Body of pancreas (tissue), 2 donors: ENCODE results near the genes OR6X1, OR10S1, OR10D3, OR8B8, TBRG1 and SLC37A2.

DNA sequence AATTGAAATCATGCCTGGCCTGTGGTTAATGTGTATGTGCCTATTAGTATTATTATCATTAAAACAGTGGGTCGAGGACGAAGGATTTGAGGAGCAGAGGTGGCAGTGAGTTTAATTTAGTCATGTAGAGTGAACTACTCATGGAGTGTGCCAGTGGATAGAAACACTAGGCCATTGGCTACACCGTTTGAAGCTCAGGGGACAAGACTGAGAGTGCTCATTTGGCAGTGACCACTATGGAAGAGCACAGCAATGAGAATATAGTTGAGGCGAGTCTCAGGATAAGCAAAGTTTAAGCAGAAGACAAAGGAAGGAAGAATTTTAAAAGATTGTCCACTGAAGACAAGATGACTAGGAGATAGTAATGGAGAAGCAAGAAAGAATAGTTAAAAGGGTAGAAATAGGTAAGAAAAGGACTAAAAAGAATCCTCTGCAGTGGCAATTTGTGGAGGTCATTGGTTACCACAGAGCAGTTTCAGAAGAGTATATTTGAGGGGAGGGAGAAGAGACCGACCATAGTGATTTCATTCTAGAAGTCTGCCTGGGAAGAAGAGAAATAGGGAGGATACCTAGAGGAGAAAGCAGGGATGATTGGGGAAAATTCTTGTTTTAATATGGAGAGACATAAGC, 59.2 kb downstream of the GRAMD1B start:
- PRO-cap: no peak
- RAMPAGE, long total RNA, 2 experiments: no peak in any of the 2 experiments

- PRO-cap: no peak
- RAMPAGE, long total RNA, 2 experiments: no peak in any of the 2 experiments
These were observed 41.2 kb downstream of the SCN3B start for GRCh38 chr11:123613059-123613868.

DNA sequence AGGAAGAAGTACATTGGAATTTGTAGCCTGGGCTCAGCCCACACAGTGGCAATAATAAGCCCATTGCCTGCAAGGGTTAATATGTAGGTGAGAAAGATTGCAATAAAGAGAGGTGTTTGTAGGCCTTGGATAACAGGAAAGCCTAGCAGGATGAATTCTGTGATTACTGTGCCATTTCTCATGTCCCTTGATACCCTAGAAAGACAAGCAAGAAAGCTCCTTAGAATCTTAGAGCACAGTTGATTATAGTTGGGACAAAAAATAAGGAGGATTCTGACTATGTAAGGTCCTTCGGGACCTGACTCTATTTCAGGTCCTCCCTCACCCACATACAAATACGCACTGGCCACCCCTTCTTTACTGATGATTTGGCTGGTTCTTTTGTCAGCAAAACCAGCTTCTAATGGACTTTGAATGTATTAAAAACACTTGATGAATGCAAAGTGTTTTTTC, at the start of gene OR6X1:
Gene OR6X1 (minus strand): TSS at position 182 of the 453 bp plus-strand sequence.
- PRO-cap: no peak
- RAMPAGE, long total RNA, 2 experiments: no peak in any of the 2 experiments

GRCh38 chr11:123977533-123977960, at the start of gene OR10S1:
OR10S1 (minus strand) TSS chr11:123977781.
- PRO-cap: no peak
- RAMPAGE, long total RNA, 2 experiments: no peak in any of the 2 experiments

DNA sequence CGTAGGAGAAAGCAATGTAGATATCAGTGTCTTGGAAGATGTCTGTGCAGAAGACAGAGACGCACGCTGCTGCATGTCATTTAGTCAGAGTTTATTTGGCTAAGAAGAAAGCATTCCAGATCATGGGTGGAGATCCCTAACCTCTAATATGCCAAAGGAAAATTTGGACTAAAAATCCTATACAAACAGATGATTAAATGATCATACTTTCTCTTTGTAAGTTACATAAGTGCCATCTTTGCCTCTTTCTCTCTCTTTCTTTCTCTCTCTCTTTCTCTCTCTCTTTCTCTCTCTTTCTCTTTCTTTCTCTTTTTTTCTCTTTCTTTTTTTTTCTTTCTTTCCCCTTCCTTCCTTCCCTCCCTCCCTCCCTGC, at the start of gene OR10D3:
Gene OR10D3 (plus strand): TSS at position 178 of the 372 bp plus-strand sequence.
- PRO-cap: no peak
- RAMPAGE, long total RNA, 2 experiments: no peak in any of the 2 experiments

DNA sequence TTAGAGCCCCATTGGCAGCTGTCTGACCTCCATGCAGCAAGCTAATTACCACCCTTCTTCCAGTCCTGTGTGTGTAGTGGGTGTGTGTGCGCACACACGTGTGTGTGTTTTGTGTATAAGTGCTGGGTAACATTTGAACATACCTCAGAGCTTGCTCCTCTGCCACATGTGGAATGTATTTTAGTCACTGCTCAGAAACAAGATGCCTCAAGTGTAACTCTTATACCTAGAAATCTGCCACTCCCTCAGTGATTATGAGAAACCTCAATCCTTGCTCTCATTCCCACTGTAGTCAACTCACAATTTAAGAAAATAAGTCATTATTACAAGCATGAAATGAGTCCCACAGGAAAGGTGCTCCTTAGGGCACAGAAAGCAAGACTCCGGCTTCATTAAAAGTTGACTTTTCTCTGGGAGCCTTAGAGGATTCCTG, at the start of gene OR8B8:
Gene OR8B8 (minus strand): TSS at position 264 of the 433 bp plus-strand sequence.
- PRO-cap: no peak
- RAMPAGE, long total RNA, 2 experiments: no peak in any of the 2 experiments

- PRO-cap: no peak
- RAMPAGE, long total RNA, 2 experiments: no peak in any of the 2 experiments
These were observed 6.9 kb downstream of the OR8B12 start for GRCh38 chr11:124536457-124537046.

GRCh38 chr11:124622586-124623543, at the start of gene TBRG1:
TBRG1 (plus strand) TSS chr11:124622864.
- PRO-cap: bidirectional peak, plus-strand start at chr11:124622875, minus-strand start at chr11:124622776; unidirectional peak, minus-strand start at chr11:124623134
- RAMPAGE, long total RNA, 2 experiments: start-site peak on the plus strand in 1 of 2 experiments, at chr11:124622853-124622881 at its widest, 126 reads per replicate

- PRO-cap: no peak
- RAMPAGE, long total RNA, 2 experiments: no peak in any of the 2 experiments
These were observed 2.8 kb downstream of the SIAE start for GRCh38 chr11:124670728-124671244.

- PRO-cap: no peak
- RAMPAGE, long total RNA, 2 experiments: no peak in any of the 2 experiments
These were observed 21.7 kb upstream of the NRGN start for GRCh38 chr11:124717721-124718736.

DNA sequence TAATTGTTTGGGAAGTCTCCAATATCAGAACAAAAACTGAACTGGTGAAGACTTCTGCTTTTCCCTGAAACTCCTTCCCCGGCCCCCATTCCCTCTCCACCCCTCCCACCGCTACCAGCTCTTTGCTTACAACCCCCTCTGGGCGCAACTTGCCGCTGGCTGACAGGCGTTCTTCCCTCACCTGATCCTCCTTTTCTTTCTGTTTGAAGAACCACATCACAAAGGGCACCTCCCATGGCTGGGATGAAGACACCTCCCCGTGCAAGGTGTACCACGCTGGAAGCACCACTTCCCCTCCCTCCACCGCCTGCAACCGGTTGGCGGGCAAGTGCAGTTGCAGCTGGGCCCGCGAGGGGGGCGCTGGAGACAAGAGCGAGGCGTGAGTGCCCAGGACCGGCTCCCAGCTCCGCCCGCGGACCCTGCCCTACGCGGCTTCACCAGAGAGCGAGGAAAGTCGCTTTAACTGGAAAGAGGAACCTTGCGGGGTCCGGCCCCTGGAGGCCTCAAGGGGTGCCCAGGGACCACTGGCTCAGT, 3.9 kb downstream of the ESAM start:
- PRO-cap: no peak
- RAMPAGE, long total RNA, 2 experiments: no peak in any of the 2 experiments

- PRO-cap: no peak
- RAMPAGE, long total RNA, 2 experiments: no peak in any of the 2 experiments
These were observed 5.2 kb downstream of the ROBO4 start for GRCh38 chr11:124892340-124892983.

GRCh38 chr11:124892984-124893727, 4.5 kb downstream of the ROBO4 start:
- PRO-cap: no peak
- RAMPAGE, long total RNA, 2 experiments: no peak in any of the 2 experiments

- PRO-cap: bidirectional peak, plus-strand start at chr11:125063117, minus-strand start at chr11:125062969; bidirectional peak, plus-strand start at chr11:125063239, minus-strand start at chr11:125063176
- RAMPAGE, long total RNA, 2 experiments: start-site peak on the plus strand in 2 of 2 experiments, at chr11:125063299-125063305 at its widest, 9 to 15 reads per replicate
These were observed at the start of gene SLC37A2 for GRCh38 chr11:125062470-125063521. SLC37A2 (plus strand) TSS chr11:125063305.

DNA sequence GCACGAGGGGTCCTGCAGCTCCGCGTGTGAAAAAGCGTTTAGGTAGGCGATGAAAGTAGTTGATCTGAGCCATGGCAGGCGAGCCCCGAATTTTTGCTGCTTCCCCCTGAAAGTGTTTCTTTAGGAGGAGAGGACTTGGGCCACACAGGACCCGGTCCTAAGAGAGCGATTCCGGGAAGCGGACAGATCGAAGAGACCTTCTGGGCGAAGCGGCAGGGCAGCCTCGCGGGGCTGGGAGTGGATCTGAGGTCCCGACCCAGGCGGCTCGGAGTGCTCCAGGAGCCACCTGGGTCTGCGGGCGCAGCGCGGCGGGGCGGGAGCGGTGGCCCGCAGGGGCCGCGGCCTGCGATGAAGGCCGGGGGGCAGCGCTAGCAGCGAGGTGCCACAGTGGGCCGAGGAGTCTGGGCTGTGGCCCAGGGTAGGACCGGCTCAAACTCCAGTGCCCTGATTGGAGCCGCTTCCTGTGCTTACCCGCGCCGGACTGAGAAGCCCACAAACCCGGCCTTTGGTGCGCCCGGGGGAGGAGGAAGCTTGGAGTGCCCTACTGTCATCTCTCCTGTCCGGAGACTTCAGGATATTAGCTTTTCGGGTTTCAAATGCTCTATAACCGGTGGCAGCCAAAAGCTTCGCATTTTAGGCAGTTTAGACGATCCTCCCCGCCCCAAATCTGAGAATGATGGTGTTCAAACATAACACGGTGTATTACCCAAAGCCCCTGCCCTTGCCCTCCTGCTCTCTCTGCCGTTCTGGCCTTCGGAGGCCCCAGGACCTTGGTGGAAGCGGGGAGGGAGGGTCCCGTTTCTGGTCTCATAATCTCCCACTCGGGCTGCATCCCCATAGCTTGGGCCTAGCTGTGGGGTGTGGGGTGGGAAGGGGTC, 2.0 kb downstream of the PKNOX2 start:
- PRO-cap: bidirectional peak, plus-strand start at position 185 of the sequence, minus-strand start at position 184 of the sequence; bidirectional peak, plus-strand start at position 495 of the sequence, minus-strand start at position 483 of the sequence
- RAMPAGE, long total RNA, 2 experiments: no peak in any of the 2 experiments

DNA sequence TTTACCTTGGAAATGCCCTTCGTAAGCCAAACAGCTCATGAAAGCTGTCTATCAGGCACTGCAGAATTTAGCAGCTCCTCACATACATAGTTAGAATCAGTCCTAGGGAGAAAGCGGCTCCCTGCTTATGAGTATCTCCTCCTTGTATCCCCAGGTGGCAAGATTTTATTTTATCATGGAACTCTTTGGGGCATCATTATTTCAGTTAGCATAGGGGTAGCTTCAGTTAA, 4.8 kb upstream of the EI24 start:
- PRO-cap: no peak
- RAMPAGE, long total RNA, 2 experiments: no peak in any of the 2 experiments

GRCh38 chr11:125572148-125572704, 2.9 kb downstream of the EI24 start:
- PRO-cap: no peak
- RAMPAGE, long total RNA, 2 experiments: start-site peak on the plus strand in 1 of 2 experiments, at chr11:125572461-125572556 at its widest, 21 reads per replicate

- PRO-cap: no peak
- RAMPAGE, long total RNA, 2 experiments: no peak in any of the 2 experiments
These were observed 8.9 kb upstream of the STT3A start for GRCh38 chr11:125583630-125584319.

GRCh38 chr11:125893756-125894373, 6.4 kb downstream of the HYLS1 start:
- PRO-cap: no peak
- RAMPAGE, long total RNA, 2 experiments: no peak in any of the 2 experiments

- PRO-cap: no peak
- RAMPAGE, long total RNA, 2 experiments: no peak in any of the 2 experiments
These were observed 1.8 kb downstream of the CDON start for GRCh38 chr11:126060616-126061464.